Monocyte (primary cell): ENCODE measurements around a stretch of chr7.

DNA sequence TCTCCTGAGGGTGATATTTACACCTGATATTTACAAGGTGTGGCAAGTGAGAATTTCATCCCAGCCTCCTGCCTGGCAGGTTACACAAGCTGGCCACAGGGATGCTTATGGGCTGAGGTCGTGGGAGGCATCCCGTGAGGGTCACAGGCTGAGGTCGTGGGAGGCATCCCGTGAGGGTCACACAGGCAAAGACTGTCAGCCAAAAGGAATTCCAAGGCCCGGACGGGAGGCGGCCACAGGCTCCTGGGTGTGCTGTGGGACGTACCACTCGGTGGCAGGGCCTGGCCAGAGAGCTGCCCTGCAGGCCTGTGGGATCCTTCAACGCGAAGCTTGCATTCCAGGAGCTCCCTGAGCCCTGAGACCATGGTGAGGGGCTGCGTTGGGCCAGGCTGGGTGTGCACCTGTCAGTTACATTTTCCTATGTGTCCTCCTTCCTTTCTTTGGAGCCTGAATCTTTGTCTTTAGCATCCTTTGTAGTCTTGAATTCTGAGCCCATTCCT lies 460.6 kb downstream of the DNAJB6 start:
- PRO-cap, 2 experiments, result no peak in any of the 2 experiments

- PRO-cap, 2 experiments, result no peak in any of the 2 experiments
Measured at GRCh38 chr7:157827125-157827529, 490.3 kb downstream of the DNAJB6 start.

GRCh38 chr7:157994241-157994546 lies 593.4 kb downstream of the PTPRN2 start:
- PRO-cap, 2 experiments, result no peak in any of the 2 experiments

GRCh38 chr7:158257025-158257349 lies 330.6 kb downstream of the PTPRN2 start:
- PRO-cap, 2 experiments, result peak in 2 of 2 experiments; most common plus-strand start chr7:158257198 (in 2)

GRCh38 chr7:158407613-158408208 lies 179.9 kb downstream of the PTPRN2 start:
- PRO-cap, 2 experiments, result no peak in any of the 2 experiments

DNA sequence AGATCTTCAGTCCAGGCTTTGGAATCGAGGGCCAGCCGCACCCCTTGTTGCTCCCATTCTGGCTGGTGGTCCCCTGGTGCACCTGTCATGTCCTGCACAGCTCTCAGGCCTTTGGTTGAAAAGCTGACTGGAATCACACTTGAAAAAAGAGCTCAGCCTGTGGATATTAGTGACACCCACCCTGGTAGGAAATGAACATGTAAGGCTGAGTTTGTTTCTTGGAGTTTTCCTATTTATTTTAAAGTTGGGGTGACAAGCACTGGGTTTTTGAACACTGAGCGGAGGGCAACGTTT lies 166.6 kb downstream of the PTPRN2 start:
- PRO-cap, 2 experiments, result no peak in any of the 2 experiments

DNA sequence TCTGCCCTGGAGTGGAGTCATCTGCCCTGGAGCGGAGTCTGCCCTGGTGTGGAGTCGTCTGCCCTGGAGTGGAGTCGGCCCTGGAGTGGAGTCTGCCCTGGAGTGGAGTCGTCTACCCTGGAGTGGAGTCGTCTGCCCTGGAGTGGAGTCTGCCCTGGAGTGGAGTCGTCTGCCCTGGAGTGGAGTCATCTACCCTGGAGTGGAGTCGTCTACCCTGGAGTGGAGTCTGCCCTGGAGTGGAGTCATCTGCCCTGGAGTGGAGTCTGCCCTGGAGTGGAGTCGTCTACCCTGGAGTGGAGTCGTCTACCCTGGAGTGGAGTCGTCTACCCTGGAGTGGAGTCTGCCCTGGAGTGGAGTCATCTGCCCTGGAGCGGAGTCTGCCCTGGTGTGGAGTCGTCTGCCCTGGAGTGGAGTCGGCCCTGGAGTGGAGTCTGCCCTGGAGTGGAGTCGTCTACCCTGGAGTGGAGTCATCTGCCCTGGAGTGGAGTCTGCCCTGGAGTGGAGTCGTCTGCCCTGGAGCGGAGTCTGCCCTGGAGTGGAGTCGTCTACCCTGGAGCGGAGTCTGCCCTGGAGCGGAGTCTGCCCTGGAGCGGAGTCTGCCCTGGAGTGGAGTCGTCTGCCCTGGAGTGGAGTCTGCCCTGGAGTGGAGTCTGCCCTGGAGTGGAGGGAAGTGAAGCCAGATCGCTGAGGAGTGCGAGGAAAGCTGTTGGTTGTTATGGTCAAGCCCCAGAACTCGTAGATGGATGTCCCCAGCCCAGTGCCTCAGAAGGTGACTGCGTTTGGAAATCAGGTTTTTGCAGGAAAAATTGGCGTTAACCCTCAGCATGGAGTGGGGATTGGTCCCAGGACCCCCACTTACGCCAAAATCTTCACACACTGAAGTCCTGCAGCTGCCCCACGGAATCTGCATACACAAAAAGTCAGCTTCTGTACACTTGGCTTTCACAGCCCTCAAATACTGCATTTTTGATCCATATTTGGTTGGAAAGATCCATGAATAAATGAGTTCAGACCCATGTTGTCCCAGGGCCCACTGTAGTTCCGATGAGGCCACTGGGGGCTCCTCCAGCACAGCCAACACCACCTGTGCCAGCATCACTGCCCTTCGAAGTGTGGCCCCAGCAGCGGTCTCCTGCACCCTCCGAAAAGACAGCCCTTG lies 63.4 kb downstream of the PTPRN2 start:
- PRO-cap, 2 experiments, result no peak in any of the 2 experiments

DNA sequence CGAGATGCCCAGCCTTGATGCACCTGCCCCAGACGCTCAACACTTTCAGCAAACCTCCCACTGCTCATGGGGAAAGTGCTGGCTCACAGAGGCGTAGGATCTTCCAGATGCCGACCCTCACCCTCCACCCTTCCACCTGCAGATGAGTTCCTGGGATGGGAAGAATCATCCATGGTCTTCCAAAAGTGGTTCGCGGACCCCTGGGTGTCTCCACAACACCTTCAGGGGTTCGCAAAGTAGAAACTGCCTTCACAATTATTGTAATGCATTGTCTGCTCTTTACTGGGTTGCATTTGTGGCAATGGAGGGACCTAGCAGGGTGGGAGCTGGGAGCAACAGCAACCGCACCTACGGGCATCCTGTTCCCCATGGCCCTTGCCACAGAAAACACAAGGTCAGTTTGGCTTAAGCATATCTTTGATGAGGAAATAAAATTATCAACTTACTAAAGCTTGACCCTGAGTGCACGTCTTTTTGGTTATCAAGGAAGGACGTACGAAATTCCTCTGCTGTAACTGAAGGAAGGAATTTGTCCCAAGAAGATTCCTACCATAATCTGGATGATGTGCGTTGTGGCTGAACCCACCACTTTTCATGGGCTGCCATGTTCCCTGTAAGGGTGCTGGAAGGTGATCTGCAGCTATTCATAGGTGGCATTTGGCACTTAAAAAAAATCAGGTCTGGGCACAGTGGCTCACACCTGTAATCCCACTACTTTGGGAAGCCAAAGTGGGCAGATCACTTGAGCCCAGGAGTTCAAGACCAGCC lies 19.9 kb upstream of the PTPRN2 start:
- PRO-cap, 2 experiments, result no peak in any of the 2 experiments

GRCh38 chr7:158767346-158767842 lies 61.9 kb downstream of the ESYT2 start:
- PRO-cap, 2 experiments, result no peak in any of the 2 experiments

GRCh38 chr7:158808043-158808635 lies 21.2 kb downstream of the ESYT2 start:
- PRO-cap, 2 experiments, result peak in 1 of 2 experiments; most common minus-strand start chr7:158808159 (in 1)

GRCh38 chr7:158811173-158812158 lies 17.8 kb downstream of the ESYT2 start:
- PRO-cap, 2 experiments, result peak in 2 of 2 experiments; most common plus-strand start chr7:158811726 (in 1); most common minus-strand start chr7:158811450 (in 1)

- PRO-cap, 2 experiments, result peak in 2 of 2 experiments; most common minus-strand start chr7:158827467 (in 2)
Measured at GRCh38 chr7:158827336-158827908, 1.9 kb downstream of the ESYT2 start.

DNA sequence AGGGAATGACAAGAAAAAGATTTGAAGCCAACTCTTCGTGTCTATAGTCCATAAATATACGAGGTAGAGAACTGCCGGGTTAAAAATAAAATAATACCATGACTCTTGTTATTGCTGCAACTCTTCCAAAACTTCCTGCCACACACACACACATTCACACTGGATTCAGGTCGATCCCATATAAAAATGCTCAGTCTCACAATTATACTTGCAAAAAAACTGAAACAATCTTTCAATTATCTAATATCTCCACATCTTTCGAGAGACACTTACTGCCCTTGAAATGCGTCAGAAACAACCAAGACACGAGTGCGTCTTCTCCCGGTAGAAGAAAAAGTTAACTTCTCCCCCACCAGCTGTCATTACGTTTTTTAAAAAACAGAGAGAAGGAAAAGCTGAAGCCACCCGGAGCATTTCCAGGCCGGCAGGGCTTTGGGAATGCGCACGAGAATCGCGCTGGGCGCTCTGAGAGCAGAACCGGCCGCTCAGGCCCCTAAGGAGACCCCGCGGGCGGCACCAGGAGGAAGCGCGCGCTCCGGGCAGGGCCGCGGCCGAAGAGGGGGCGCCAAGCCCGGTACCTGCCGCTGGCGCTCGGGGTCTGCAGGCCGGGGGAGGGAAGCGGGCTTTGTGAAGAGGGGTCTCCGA lies 1.3 kb downstream of the ESYT2 start:
- PRO-cap, 2 experiments, result peak in 1 of 2 experiments; most common minus-strand start position 428 of the sequence (in 1)

- PRO-cap, 2 experiments, result peak in 2 of 2 experiments; most common plus-strand start chr7:158976705 (in 2)
Measured at GRCh38 chr7:158976468-158976775, 120.1 kb downstream of the DYNC2I1 start.

DNA sequence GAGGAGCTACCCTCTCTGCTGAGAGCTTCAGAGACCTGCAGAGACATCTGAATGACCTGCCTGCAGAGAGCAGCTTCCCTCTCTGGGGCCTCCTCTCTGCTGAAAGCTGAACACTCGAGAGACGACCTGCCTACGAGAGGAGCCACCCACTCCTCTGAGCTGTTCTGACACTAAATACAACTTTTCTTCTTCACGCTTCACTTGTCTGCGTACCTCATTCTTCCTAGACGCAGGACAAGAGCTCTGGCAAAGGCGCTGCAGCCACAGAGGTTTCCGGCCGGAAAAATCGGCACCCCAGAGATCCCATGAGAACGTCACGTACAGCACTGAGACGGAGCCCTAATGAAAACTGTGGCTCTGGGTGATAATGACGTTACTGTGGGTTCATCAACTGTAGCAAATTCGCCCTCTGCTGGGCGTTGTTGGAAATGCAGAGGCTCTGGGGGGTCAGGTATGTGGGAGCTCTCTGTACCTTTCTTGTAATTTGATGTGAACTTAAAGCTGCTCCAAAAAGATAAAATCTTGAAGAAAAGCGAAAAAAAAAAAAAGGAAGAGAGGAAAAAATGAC lies 120.6 kb downstream of the DYNC2I1 start:
- PRO-cap, 2 experiments, result peak in 2 of 2 experiments; most common plus-strand start position 117 of the sequence (in 2)

- PRO-cap, 2 experiments, result no peak in any of the 2 experiments
Measured at GRCh38 chr7:159094415-159094799, 50.3 kb downstream of the VIPR2 start.

DNA sequence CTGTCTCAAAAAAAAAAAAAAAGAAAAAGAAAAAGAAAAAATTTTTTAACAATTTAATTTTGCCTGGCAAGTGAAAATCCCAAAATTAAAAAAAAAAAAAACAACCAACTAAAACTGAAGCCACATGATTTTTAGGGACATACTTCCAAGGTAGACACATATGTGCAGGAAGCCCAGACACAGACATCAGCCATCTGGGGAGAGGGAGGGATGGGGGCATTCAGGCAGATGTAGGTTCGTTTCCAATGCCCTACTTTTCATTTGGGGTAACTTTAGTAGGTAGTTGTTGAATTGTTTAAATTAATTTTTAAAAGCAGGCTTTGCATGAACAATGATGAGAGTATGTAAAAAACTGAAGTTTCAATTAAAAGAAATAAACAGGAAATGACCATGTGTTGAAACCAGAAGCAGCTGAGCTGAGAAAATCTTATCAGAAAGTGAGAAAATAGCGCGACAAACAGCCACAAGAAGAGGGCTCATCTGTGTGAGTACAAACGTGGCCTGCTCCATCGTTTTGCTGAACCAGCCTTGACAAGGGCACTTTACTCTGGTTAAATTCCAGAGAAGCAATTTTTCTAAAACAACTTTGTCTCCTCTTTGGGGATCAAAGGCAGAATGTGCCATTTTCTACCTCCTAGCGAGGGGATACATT lies 51.0 kb upstream of the VIPR2 start:
- PRO-cap, 2 experiments, result no peak in any of the 2 experiments